ENCODE measurements around the gene FCSK.

DNA sequence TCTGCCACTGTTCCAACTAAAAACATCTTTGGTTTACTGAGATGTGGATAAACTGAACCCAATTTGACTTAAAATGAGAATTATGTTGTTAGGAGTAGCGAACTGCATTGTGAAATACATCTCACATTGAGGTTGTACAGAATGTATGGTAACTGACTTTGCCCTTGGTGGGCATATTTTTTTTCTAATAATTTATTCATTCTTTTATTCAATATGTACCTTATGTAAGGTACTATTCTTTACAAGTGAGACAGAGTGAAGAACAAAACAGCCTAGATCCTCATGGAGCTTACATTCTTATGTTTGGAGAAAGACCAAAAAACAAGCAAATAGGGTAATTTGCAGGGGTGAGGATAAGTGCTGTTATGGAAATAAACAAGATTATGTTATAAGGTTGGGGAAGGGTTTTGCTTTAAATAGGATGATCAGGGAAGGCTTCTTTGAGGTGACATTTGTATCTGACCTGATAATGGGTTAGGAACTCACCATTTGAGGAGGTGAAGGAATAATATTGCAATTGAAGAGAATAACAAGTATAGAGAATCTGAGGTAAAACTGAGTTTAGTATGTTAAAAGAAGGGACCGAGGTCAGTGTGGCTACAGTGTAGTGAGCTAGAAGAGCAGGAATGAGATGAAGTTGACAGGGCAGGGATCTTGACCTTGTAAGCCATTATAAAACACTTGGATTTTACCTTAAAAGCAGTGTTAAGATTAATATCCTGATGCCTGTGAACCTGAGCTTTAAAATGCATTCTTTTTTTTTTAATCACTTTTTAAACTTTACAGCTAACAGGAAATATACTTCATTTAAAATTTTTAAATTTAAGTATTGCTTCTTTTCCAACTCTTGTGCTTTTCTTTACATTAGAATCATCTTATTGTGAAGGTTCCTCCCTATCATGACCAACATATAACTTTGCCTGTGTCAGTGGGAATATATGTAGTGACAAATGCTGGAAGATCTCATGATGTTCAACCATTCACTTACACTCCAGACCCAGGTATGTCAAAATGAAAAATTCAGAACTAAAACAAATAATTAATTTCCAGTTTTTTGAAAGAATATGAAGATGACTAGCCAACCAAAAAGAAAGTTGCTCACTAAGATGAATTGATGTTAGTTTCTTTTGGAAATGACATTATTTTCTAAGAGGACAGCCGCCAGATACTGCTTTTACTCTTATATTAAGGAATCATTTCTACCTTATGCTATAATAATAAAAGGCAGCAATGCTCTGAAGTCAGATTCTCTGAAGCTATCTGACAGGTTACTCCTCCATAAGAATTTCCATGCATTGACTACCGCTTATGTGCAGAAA lies 49.6 kb downstream of the NQO1 start:
- RRBS: no CpG with 5 or more reads among the region's 4 CpGs

DNA sequence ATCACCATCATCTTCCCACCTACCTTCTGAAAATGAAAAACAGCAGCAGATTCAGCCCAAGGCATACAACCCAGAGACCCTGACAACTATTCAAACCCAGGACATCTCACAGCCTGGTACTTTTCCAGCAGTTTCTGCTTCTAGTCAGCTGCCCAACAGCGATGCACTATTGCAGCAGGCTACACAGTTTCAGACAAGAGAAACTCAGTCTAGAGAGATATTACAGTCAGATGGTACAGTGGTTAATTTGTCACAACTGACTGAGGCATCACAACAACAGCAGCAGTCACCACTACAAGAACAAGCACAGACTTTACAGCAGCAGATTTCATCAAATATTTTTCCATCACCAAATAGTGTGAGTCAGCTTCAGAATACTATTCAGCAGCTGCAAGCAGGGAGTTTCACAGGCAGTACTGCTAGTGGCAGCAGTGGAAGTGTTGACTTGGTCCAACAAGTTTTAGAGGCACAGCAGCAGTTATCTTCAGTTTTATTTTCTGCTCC lies 34.5 kb downstream of the NQO1 start:
- RRBS: no CpG with 5 or more reads among the region's 1 CpG

DNA sequence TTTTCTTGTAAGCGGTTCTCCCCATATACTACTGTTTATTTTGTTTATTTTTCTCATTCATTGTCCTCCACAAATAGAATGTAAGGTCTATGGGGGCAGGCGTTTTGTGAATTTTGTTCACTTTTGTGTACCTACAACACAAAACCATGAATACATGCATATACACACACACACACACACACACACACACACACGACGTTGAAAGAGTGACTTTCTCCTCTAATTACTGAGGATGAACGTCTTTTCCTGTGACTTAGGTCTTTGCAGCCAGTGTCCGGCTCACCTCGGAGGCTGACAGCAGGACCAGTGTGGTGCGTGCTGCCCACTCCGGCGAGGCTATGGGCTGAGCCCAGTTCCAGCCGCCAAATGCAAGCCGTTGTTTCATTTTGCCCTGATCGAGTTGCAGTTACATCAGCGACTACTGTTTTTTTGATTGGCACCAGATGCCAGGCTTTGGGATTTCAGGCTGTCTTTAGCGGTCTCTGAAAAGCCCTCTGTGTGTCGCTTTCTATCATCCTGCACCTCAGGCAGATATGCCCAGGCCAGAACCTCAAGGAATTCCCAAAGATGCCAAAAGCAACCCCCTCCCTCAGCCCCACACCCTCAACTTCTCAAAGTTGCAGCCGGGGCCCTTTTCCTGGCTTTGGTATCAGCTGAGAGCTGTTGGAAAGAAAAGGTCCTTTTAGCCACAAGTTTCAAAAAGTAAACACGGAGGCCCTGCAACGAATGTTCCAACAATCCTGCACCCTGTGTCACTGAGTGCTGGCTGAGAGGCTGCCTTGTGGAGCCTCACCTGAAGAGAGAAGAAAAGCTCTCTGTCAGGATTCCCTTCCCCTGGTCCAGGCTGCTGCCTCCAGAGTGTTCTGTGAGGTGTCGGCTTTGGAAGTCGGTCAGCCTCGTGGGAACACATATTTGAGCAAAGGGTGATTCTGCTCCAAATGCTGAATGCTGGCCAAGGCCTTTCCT lies 58.8 kb downstream of the WWP2 start:
- RRBS: 21% methylated on average over 4 of the region's 22 CpGs

DNA sequence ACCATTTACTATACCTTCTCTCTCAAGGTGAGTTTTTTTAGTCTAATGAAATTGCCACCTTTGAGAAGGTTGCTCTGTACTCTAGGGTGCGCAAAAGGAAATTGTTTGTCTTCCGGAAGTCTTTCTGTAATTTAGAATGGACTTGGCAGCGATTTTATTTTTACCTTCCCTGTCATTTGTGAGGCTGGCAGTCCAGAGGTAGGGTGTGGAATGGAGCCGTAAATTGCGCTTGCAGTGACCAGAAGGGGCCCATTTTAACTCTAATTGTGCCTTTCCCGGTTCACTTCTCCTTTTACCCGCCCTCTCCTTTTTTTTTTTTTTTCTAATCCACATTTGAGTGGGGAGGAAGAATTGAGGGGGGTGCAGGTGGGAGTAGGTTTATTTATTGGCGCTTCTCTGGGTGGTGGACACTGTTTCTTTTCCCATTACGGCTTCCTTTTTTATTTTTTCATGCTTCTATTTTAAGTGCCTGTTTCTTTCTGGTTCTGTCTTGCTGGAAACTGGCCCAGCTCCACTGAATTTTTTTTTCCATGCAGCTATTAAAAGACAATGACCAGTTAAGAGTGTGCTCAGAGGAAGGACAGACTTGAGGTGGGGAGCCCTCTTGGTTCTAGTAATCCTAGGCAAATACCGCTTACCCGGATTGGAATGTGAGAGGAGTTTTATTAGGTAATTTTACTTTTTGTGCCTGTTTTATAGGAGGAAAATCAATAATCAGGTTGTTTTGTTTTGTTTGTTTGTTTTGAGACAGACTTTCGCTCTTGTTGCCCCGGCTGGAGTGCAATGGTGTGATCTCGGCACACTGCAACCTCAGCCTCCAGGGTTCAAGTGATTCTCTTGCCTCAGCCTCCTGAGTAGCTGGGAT lies 89.6 kb upstream of the CLEC18A start:
- RRBS: 14% methylated on average over 1 of the region's 14 CpGs

GRCh38 chr16:69926670-69927191 lies 24.4 kb upstream of the CLEC18A start:
- RRBS: no CpG with 5 or more reads among the region's 10 CpGs

DNA sequence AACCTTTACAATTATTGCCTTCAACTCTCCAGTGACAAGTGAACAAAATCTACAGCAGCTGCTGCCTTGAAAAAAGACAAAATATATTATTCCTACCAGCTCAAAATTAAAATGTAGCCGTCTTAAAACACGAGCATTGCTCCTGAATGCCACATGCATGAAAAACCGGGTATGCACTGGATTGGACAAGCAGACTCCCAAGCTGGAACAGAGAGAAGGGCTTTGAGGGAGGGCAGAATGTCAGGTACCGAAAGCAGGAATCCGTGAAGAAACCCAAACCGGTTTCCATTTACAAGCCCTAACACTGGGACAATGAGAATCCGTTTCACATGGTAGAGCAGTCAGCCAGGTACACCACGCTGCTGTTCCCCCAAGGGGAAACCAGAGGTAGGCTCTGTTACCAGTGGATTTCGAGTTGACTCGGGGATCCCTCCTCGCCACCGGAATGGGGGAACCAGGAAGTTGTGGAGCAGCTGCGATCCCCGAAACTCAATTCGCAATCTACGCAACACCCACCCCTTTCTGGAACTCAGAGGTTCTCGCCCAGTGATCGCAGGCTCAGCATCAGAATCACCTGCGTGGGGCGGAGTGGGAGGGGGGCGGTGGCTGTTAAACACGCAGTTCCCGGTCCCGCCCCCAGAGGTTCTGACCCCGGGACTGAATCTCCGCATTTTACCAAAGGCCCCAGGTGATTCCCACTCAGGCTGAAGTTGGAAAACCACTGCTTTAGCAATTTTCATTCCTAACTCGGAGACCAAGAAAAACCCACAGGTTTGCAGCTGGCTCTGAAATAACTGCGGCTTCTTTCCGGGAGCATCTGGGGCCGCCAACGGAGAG lies 49.3 kb upstream of the PDPR start:
- RRBS: no CpG with 5 or more reads among the region's 31 CpGs

GRCh38 chr16:70249593-70250464 lies 1.9 kb downstream of the EXOSC6 start:
- RRBS: no CpG with 5 or more reads among the region's 11 CpGs

DNA sequence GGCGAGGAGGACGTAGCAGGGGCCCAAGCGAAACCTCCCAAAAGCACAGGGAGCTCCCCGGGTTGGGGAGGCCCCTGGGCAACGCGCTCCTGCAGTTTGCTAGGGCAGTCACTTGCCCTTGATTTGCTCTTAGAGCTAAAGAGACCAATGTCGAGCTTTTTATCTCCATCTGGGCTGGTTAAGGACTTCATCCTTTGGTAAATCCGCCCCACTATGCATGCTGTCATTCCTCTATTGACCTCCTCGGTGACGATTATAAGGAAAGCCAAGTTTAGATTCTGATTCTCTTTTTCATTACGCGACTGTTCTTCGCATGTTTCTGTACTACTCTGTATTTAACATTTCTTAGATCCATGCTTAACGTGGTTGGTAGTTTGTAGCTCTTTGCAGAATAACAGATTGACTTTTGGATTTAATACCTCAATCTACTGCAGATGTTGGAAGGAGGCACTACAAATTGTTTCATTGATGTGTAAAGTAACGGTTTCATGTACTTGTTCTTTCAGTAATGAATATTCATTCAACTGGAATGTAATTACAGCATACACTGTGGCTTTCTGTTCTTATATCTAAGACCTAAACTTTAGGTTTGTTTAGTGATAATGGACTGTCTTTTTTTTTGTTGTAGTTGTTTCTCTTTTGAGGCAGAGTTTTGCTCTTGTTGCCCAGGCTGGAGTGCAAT lies 505 bp downstream of the DDX19A start:
- RRBS: no CpG with 5 or more reads among the region's 15 CpGs

GRCh38 chr16:70412057-70412780 lies 26.7 kb downstream of the ST3GAL2 start:
- RRBS: no CpG with 5 or more reads among the region's 8 CpGs

DNA sequence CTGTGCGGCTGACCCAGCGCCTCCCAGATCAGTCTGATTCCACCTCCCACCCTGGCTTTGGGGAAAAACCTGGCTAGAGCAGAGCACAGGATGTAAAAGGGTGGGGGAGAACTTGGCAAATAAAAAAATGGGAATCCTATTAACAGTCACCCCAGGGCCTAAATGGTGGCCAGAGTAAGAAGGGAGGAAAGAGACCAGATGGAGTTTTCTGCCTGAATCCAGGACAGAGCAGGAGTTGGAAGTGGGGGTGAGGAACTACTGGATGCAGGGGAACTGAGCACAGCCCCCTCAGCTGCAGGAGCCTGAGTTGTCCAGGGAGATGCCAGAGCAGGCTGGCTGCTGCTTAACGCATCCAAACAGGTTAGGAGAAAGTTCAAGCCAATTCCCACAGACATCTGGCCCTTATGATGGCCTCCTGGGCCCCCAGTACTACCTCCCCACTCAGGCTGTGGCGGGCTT lies 10.1 kb downstream of the ST3GAL2 start:
- RRBS: no CpG with 5 or more reads among the region's 4 CpGs

GRCh38 chr16:70436678-70437484 lies 2.0 kb downstream of the ST3GAL2 start:
- RRBS: no CpG with 5 or more reads among the region's 6 CpGs

GRCh38 chr16:70454005-70455117 lies at the start of gene FCSK:
Gene FCSK, plus strand, starts transcription at chr16:70454595.
- RRBS: 2% methylated on average over 48 of the region's 77 CpGs

- RRBS: no CpG with 5 or more reads among the region's 10 CpGs
These were observed 37.9 kb downstream of the SF3B3 start for GRCh38 chr16:70561414-70562092.

DNA sequence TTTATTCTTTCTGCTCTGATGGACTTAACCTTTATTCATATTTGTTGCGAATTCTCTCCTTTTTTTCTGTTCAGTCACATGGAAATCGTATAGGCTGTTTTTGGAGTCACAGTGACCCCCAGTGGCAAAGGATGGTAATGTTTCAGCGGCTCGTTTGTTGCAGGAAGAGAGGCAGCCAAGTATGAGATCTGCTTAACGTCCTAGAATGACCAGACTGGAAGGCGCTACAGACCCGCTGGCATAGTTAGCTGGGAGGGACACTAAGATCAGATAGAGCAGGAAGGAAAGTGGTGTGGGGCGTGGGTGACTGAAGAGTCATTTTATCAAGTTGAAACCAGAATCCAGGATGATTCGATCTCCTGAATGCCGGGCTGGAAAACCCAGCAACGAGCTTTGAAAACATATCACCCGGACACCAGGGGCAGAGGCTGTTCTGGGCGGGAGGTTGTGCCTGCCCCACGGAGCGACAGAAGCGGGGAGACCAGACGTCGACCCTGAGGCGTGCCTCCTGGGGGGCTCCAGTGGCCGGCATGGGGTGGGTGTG lies 7.5 kb downstream of the IL34 start:
- RRBS: 10% methylated on average over 2 of the region's 20 CpGs

DNA sequence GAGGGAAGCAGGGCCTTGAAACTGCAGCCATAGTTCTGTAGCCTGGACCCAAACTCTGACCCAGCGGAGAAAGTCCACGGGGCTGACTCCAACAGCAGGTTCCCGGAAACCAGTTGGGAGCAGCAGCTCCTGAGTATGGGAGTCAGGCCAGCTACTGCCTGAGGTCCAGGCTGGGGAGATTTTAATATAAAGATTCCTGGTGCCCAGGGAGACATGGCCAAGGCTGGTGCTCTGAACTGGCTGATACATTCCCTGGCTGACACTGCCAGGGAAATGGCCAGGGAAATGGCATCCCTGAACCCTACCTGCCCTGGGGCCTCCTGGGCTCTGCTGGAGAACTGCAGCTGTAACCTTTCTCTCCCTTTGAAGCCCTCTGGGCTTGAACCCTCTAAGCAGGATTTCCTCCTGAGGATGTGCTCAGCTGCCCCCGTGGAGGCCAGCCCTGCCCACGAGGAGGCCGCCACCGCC lies 23.8 kb upstream of the MTSS2 start:
- RRBS: no CpG with 5 or more reads among the region's 7 CpGs

- RRBS: no CpG with 5 or more reads among the region's 4 CpGs
These were observed 41.1 kb upstream of the MTSS2 start for GRCh38 chr16:70726963-70727281.

- RRBS: no CpG with 5 or more reads among the region's 1 CpG
These were observed 1.0 kb downstream of the CMTR2 start for GRCh38 chr16:71288162-71288558.

GRCh38 chr16:71288559-71289054 lies 595 bp downstream of the CMTR2 start:
- RRBS: 3% methylated on average over 1 of the region's 7 CpGs

- RRBS: no CpG with 5 or more reads among the region's 17 CpGs
These were observed 1.7 kb downstream of the MARVELD3 start for GRCh38 chr16:71627526-71628267.